Cardiac ventricle fibroblast (primary cell): ENCODE measurements around a stretch of chr11.

GRCh38 chr11:74137930-74138353 lies 32.9 kb downstream of the C2CD3 start:
- RAMPAGE, long total RNA, result no peak

GRCh38 chr11:74141202-74141722 lies 29.5 kb downstream of the C2CD3 start:
- RAMPAGE, long total RNA, result no peak

DNA sequence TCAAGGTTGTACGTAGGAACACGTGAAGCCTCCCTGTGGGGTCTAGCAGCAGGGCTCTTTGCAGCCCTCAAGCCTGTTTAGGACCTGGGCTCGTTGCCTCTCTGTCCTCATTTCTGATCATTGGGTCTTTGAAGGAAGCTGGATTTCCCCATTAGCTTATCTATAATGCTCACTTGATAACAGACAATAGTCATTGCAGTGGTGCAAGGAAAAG lies 12.9 kb upstream of the POLD3 start:
- RAMPAGE, long total RNA, result no peak

- RAMPAGE, long total RNA, result no peak
These were observed 3.0 kb upstream of the RNF169 start for GRCh38 chr11:74745451-74746292.

GRCh38 chr11:75096718-75097308 lies 54.1 kb upstream of the SLCO2B1 start:
- RAMPAGE, long total RNA, result no peak

DNA sequence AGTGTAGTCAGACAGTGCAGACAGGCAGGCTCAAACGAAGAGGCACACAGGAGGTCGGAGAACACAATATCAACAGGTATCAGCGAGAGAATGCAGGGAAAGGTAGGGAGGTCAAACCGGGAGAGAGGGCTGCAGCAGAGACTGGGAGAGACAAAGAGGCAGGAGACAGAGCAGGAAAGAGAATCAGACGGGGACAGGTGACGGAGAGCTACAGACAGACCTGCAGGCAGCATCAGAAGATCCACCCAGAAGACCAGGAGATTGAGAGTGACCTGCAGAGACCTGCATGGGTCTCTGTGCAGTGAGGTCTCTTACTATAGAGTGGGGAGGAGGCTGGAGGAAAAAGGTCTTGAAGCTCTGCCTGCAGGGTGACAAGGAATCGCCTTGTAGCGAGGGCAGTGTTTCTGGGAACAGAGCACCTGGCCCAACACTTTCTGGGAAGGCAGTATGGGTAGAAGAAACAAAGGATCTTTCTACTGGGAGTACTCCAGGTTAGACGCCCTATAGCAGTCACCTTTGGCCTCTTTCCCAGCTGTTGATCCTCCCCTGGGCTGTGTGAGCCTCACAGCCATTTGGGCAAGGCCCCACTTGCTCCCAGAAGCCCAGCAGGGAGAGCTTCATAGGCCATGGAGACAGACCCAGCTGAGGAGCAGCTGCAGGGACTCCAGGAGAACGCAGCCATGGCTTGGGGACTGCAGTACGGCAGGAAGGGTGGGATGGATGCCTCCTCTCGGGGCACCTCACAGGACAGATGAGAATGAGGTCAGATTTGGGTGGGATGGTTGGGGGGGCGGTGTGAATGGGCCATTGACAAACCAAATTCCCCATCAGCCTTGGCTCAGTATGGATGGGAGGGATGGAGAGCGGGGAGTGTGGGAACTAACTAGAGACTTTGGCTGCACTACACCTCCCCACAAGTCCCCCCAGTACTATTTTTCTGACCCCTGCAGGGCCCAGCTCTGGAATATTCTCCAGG lies 1.1 kb downstream of the SLCO2B1 start:
- RAMPAGE, long total RNA, result no peak

DNA sequence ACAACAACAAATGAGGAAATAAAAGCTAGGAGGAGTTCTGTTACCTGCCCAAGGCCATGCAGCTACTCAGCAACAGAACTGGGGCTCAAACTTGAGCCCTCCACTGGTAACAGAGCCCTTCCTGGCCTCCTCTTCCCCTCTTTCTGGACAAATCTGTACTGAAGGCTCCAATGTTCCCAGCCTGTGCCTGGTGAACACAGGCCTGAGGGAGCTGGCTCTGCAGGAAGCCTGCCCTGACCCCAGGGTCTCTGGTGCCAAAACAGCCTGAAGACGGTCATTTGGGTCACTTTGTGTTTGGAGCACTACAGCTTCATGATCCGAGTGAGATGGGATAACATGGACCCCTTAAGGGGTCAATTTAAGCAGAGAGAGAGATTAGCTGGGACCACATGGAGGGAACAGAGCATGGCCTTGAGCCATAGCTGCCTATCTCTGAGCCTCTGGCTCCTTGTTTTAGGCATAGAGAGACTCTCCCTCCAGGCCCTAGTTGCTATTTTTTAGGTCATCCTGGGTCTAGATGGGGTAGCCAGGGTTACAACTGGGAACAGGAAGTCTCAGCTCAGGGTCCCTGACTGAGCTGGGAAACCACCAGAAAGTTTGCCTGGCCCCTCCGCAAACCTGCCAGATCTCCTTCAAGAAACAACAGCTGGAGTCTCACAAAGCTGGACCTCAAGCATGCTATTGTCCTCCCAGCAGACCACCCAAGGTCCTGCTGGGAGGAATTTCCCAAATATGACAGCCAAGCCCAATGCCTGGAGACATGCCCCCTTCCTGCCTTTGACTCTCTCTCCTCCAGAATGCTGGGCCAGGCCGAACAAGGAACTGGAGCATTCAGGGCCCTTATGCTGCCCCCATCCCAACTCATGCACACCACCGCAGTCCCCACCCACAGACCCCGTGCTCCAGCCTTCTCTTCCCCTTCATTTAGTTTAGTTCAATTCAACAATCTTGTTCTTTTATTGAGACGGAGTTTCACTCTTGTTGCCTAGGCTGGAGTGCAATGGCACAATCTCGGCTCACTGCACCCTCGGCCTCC lies 3.9 kb downstream of the SLCO2B1 start:
- RAMPAGE, long total RNA, result no peak

DNA sequence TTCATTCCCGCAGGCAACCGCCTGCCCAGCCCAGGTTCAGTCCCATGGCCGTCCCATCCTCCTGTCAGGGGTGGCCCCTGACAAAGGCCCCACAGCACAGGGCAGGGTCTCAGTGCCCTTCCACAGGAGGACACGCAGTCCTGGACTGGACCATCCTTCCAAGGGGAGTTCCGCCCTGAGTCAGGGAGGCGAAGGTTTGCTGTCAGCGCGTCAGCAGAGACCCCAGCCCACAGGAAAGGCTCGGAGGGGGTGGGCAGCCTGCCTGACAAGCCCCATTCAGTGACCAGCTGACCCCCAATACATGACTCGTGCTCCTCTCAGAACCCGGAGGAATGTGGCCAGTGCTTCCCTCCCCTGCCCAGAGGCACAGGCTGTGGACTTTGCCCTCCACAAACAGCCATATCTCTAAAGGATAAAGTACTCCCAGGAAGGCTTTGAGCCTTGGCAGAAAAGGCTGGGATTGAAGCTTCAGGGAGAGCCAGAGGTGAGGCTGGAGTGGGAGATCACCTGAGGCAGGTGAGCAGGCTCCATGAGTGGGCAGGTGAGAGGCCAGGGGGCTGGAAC lies 8.6 kb downstream of the SLCO2B1 start:
- RAMPAGE, long total RNA, result no peak

DNA sequence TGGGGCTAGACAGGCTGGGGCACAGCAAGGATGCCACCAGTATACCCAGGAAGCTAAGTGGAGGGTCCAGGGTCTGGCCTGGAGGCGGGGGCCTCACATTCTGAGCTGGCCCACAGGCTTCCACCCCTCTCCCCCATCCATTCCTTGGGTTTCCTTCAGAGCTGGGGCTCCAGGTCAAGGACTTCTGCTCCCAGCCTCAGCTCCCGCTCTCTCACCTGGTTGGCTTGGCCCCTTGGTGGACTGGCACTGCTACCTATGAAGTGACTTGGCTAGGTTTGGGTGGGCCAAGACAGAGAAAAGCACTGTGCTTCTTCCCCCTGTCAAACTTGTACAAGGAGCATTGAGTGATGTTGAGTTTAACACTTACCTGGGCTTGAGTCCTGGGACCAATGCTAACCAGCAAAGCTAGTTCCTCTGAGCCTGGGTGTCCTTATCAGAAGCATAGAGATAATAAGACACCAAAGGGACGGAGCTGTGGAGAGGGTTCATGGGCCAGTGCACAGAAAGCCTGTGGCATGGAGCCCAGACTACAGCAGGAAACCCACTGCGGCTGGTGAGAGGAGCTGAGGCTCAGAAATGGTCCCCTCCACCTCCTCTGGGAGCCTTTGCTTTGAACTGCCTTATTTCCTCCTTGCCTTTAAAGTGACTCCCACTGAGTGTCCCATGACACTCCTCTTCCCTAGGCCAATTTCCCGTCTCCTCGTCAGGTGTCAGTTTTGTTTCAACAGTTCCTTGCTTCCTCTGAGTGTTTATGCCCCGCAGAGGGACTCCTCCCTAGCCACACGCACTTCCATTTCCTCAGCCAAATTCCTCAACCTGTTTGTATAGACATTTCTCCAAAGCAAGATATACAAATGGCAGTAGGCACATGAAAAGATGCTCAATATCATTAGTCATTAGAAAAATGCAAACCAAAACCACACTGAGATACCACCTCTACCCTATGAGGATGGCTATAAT lies 9.3 kb downstream of the SLCO2B1 start:
- RAMPAGE, long total RNA, result no peak

DNA sequence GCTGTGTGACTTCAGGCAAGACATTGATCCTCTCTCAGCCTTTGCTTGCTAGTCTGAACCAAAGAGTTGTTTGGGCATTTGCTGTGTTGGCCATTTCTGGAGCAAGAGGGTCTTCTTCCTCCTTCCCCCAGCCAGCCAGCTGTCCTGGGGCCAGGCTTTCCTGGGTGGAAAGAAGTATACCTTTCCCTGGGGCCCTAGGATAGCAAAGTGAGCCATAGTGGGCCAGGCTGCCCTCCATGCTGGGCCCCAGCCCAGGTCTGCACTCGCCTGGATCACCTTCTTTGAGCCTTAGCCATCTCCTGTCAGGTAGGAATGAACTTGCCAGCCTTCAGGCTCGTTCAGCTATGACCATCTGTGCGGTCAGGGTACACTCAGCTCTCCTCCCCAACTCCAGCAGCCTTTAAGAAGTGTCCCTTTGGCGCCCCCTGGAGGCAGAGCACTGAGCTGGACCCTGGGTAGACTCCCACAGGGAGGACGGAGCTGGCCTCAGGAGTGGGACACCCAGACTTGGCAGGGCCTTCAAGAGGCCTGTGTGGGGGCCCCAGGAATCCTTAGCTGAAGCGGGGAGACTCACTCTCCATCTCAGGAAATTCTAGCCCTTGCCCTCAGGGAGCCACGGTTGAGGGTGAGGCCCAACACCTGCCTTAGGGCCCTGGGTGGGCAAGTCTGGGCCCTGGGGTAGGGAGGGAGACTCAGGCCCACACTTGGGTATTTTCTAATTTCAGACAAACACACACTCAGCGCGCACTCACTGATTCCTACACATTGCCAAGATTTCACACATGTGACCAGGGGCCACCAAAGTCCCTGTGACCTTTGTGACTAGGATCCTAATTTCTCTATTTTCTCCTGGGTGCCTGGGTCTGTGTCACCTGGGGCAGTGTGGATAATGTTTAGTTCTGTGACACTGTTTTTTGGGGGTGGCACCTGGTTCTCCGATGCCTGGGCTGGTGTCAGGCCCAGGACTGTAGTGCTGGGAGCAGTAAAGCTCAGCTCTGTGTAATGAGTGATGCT lies 35.6 kb upstream of the TPBGL start:
- RAMPAGE, long total RNA, result no peak

DNA sequence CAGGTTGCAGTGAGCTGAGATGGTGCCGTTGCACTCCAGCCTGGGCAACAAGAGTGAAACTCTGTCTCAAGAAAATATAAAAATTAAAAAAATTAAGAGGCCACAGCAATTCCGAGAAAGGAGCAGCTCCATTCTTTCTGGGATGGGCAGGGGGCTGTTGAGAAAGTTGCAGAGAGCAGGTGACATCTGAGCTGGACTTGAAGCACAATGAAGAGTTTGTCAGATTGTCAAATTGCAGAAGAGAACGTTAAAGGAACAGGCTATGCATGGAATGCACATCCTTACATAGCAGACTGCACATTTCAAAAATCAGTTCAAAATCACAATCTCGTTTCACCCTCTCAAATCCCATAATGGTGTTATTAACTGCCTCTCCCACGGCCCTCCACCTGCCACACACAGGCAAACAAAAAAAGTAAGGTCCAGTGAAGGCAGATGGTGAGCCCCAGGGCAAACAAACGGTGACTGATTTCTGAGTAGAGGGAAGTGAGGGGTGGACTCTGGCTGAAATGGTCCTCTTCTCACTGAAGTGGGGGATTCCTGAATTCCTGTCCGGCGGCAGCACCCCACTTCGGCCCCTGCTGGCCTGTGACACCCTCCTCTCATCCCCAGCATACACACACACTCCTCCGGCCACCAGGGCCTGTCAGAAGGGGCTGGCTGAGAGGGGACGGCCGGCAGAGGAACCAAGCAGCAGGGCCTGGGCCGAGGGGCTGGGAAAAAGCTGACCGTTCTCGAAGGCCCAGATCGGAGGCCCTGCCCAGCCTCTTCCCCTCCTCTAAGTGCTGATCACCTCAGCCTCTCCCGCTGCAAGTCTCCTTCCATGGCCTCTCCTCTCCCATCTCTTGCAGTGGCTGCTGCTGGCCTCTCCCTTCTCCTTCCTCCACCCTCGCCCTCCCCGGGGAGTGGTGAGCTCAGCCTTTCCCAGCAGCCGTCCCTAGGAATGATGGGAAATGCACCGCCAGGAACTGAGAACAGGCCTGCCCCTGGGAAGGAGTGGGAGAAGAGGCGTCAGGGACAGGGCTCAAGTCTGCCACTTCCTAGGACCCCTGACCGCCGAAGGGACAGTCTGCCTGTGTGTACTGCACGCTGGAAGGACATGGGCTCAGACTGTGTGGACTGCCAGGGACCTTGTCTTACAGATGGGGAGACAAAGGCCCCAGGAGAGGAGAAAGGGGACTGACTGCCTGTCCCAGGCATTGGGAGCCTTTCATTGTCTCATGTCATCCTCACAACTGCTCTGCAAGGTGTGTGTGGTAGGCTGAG lies 39.8 kb downstream of the ARRB1 start:
- RAMPAGE, long total RNA, result no peak

DNA sequence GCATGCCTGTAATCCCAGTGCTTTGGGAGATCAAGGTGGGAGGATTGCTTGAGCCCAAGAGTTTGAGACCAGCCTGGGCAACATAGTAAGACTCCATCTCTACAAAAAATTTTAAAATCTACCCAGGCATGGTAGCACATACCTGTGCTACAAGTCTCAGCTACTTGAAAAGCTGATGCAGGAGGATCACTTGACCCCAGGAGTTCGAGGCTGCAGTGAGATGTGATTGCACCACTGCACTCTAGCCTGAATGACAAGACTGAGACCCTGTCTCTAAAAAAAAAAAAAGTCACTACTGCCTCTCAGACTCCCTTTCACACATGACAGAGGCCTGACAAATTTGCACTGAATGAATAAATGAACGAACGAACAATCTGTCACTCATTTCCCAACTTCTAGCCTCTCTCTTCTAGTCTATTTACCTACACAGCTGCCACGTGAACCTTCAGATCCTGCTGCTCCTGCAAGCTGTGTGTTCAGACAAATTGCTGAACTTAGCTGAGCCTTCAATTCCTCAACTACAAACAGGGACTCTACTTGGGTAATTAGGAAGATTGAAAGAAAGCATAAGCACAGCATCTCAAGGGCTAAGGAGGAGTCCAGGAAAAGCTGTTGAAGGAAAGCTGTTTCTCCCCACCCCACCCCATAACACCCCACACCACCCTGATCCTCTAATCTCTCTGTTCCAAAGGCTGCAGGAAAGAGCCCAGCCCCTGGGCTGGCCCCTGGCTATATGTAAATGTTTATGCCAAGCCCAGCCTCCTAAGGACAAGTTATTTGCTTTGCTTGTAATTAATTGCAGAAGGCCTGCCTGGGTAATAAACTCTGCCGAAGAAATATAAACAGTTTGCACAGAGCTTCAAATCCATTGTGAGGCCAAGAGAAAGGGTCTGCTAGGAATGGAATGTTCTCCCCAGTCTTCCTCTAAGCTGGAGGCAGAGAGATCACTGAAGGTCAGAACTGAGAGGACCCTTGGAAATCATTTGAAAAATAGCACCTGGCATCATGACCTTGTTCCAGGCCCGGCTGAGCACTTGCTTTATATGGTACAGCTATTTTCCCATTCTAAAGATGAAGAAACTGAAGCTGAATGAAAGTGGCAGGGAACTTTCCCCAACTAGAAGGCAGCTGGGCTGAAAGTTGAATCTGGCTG lies 21.4 kb downstream of the ARRB1 start:
- RAMPAGE, long total RNA, result no peak

GRCh38 chr11:75347934-75348687 lies 3.4 kb downstream of the ARRB1 start:
- RAMPAGE, long total RNA, result no peak

GRCh38 chr11:75351001-75351383 lies 469 bp downstream of the ARRB1 start:
- RAMPAGE, long total RNA, result no peak

DNA sequence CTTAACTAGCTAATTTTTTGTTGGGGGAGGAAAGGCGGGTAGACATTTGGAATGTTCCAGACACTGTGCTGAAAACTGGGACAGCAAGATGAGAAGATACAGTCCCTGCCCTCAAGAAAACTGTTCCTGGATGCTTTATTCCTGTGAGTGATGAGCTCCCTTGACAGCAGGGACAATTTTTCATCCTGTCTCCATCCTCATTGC lies 21.0 kb upstream of the ARRB1 start:
- RAMPAGE, long total RNA, result no peak

DNA sequence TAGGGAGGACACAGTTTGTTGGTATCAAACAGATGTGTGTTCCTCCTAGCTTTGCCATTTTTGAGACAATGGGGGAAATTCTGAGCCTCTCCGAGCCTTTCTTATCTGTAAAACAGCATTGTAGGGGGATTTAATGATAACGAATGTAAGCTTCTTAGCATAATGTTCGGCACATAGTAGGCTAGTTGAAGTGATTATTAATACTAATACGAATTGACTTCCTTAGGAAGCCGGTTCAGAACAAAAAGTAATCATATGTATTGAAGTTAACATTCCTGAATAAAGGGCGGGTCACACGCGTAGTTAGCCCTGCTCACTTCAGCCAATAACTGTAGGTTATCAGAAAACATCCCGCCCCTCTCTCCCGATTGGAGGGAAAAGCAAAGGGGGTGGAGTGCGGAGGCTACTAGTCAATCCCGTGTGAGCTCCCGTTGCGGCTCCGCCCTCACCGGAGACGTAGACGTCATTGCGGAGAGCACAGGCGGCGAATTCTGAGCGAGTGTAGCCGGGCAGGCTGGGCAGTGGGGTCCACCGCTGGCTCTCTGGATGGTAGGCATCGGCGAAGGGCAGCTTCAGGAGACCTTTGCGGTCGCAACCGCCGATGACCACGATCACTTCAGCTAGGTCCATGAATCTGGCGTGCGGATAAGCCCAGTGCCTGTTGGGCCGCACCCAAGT lies 4.9 kb downstream of the KLHL35 start:
- RAMPAGE, long total RNA, result no peak

- RAMPAGE, long total RNA, result no peak
These were observed 2.0 kb upstream of the MOGAT2 start for GRCh38 chr11:75715619-75715999.

GRCh38 chr11:75802252-75802726 lies 12.7 kb upstream of the UVRAG start:
- RAMPAGE, long total RNA, result no peak

GRCh38 chr11:75873323-75874237 lies 58.6 kb downstream of the UVRAG start:
- RAMPAGE, long total RNA, result no peak

DNA sequence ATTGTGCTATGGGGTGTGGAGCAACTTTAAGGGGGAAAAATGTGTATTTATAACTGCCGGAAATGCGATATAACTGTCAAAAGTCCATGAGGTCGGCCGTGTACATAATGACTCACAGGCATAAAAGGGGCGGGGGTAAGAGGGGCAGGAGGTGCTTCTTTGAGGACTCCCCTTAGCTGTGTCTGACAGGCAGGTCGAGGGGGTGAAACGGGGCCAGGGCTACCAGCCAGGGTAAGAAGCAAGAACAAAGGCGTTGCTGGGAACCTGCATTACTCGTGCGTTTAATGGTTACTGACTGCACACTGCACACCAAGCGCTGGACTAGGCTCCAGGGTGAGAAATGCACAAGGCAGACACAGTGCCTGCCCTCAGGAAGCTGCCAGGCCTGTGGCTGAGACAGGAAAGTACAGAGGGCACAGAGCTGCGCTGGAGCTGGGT lies 57.1 kb downstream of the WNT11 start:
- RAMPAGE, long total RNA, result no peak